RPMI7951 (cell line): Measurements from ENCODE around the gene AOC2.

DNA sequence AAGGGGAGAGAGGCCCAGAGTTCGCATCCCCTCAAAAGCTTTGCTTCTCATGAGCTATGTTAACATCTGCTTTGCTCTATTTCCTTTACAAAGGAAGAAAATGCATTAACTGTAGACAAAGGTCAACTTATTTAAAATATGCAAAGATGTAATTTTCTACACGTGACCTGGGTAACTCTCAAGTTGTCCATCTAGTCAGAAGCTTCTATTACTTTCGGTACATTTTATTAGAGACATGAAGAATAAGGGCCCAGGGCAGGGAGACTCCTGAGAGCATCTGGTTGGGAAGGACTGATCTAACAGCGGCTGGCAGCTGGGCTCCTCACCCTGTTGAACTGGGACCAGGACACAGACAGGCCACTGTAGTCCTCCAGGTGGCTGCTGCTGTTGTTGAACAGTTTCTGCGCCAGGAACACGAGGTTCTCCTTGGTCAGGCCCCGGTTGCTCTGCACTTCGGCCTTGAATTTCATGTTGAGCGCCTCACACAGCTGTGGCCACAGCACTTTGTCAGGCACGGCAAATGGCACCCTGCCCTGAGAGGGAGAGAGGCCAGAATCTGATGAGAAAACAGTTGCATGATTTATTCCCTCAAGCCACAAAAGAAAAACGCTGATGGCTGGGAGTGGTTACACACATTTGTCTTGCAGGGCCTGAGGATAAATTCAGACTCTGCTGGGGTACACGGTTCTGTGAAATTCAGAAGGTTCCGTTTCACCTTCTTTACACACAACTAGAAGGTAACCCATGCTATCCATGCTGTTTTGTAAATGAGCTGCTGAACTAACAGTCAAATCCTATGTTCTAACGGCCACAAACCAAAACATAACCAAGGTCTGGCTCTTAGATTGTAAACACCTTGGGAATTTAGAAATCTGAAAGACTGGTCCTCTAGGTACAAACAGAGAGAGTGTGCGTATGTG, 17.6 kb upstream of the GHDC start:
- RAMPAGE, long total RNA = no peak

DNA sequence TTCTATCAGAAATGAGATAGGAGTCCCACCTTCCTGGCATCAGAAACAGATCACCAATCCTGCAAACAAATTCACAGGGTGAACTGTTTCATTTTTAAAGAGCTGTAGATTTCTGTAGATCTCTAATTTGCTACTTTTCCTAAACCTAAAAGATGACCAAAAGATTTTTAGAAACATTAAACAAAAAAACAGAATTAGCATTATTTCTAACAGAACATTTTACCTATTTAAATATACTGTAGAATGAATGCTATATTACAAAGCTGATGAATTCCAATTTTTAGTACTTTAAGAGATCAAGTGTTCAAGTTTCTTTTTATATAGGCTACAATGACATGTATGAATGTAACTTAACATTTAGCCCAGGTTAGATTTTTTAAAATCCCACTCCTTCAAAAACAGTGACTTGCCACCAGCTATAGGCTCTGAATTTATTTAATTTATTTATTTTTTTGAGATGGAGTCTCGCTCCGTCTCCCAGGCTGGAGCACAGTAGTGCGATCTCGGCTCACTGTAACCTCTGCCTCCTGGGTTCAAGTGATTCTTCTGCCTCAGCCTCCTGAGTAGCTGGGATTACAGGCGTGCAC, 7.5 kb downstream of the STAT5B start:
- RAMPAGE, long total RNA = no peak

GRCh38 chr17:42270463-42271476, 5.4 kb downstream of the STAT5B start:
- RAMPAGE, long total RNA = no peak

GRCh38 chr17:42274356-42275204, 1.6 kb downstream of the STAT5B start:
- RAMPAGE, long total RNA = no peak

- RAMPAGE, long total RNA = no peak
Observed at GRCh38 chr17:42275311-42276218, 626 bp downstream of the STAT5B start.

DNA sequence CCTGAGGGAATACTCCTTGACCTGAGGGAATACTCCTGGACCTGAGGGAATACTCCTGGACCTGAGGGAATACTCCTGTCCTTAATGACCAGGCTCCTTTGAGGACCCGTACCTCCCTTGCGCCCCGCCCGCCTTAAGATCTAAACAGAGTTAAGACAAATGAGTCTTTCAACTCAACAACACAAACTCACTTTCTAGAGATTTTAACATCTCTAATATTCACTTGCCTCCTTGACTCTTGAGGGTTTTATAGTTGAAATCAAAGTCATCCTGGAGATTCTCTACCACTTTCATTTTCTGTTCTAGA, 49.8 kb downstream of the STAT3 start:
- RAMPAGE, long total RNA = no peak

- RAMPAGE, long total RNA = no peak
Observed at GRCh38 chr17:42490316-42490741, 31.7 kb downstream of the ATP6V0A1 start.

DNA sequence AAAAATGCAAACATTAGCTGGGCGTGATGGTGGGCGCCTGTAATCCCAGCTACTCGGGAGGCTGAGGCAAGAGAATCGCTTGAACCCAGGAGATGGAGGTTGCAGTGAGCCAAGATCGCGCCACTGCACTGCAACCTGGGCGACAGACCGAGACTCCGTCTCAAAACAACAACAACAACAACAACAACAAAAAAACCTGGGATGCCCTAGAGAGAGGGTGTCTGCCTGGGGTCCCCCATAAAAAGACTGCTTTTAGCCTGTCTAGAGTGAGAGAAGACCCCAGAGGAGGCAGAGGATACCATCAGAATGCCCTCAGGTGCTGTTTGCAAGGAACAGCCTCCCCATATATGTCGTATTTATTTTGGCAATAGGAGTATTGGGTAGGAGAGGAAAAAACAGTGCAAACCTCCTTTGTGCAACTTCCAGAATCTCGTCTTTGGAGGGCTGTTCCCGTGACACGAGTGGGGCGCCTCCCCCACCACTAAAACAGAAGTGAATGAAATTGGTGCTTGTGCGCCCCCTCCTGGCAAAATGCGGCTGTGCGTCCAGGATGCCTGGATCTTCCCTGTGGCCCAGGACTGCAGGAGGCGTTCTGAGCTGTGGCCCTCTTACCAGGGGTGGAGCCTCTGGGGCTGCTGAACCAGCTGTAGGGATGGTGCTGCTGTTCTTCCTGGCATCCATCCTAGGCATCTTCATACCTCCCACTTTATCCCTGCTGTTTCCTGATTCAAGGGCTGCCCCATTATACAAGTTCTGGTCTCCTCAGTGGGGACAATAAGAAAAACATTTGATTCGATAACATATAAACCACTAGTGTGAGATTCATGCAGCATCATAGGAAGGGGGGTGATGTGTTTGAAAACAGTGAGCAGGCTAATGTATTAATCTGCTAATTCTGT, 18.7 kb upstream of the NAGLU start:
- RAMPAGE, long total RNA = no peak

DNA sequence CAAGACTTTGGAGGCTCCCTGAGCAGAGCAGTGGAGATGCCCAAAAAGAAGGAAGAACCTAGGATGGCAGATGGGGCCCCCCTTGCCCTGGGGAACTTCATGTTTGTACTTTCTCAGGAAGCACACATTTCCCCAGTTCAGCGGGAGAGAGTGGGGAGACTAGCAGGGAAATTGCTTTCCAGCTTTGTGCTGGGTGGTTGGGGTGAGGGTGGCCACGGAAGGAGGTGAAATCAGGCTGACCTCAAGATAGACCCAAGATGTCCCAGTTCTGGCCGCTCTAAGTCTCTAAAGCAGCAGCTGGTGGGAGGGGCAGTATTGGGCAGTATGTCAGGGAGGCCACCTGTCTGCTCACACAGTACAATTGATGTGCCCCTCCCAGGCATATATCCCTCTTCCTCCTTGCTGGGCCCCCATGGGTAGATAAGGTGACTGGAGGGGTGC, 17.2 kb upstream of the NAGLU start:
- RAMPAGE, long total RNA = no peak

DNA sequence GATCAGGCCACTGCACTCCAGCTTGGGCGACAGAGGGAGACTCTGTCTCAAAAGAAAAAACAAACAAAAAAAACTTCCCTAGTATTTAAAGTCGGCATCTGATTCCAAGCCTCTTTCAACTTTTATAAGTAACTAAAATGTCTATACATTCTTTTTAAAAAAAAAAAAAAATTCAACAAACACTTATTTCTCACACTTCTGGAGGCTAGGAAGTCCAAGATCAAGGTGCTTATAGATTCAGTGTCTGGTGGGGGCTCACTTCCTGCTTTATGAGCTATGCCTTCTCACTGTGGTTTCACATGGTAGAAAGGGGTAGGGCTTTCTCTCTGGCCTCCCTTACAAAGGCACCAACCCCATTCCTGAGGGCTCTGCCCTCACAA, 5.9 kb upstream of the NAGLU start:
- RAMPAGE, long total RNA = no peak

DNA sequence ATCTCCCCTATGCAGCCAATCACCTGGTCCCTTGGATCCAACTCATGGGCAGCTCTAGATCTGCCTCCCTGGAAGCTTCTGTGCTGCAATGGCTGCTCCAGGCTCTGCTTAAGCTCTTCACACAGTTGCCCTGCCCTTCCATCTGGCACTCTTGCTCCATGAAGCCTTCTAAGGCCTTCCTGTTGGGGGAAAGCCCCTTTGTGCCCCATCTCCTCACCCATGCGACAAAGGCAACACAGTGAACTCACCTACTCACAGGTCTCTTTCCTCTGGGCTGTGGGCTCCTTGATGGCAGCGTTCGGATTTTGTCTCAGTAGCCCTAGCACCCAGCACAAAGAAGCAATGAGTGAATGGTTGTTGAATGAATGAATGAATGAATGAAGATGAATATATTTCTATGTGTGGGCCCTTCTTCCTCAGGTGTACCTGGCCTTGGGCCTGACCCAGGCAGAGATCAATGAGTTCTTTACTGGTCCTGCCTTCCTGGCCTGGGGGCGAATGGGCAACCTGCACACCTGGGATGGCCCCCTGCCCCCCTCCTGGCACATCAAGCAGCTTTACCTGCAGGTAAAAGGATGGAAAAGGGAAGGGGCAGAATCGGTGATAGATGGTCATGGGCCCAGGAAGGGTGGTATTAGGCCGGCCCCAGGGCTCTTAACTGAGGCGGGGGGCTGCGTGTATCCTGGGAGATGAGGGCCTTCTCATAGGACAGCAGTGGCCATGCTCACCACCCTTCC, 2.0 kb downstream of the NAGLU start:
- RAMPAGE, long total RNA = no peak

DNA sequence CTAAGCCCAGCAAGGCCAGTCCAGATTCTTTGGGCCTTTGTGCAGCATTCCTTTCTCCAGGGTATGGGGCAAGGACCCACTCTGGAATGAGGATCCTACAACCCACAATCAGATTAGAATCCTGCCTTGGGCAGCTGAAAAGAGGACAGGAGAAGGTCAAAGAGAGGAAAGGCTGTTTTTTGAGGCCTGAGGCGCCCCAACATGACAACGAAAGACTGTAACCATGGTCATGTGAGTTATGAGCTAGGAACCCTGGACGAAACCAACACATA, 6.7 kb upstream of the HSD17B1 start:
- RAMPAGE, long total RNA = no peak

DNA sequence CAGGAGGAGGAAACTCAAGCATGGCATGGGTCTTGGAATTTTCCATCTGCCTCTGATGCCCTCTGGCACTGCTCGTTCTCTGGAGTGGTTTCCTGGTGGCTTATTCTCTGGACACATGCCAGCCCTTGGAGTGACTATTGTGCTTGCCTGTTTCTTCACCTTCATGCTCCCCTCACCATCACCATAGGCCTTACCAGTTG, 1.6 kb downstream of the COASY start:
- RAMPAGE, long total RNA = no peak

GRCh38 chr17:42754806-42755280, 6.2 kb upstream of the RAMP2 start:
- RAMPAGE, long total RNA = no peak

GRCh38 chr17:42762747-42763717, 2.0 kb downstream of the RAMP2 start:
- RAMPAGE, long total RNA = no peak

DNA sequence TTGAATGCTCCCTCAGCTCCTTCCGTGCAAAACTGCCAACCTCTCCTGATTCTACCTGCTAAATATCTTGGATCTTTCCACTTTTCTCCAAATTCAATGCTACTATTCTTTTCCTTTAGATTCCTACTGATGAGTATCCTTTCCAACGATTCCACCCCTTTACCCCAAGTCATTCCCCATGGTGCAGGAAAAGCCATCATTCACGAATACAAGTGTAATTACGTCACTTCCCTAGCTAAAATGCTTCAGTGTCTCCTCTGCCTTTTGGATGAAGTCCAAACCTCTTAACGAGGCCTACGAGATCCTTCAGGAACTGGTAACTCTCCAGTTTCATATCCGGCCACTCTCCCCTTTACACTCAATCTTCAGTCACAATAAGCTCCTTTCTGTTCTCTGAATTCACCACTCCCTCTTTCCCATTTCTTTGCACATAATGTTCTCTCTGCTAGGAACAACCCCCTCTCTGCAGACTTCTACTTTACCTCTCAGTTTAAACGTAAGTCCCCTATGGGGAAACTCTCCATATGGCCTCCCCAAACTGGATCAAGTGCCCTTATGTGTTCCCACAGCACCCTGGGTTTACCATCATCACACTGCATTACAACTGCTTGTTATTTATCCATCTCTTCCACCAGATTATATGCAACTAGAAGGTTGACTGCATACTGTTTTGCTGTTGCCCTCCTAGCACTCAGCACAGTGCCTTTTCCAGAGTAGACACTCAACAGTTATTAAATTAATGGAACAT, 9.0 kb downstream of the BECN1 start:
- RAMPAGE, long total RNA = no peak

- RAMPAGE, long total RNA = no peak
Observed at GRCh38 chr17:42844363-42844897, at the start of gene AOC2. Gene AOC2, plus strand, starts transcription at chr17:42844580.

DNA sequence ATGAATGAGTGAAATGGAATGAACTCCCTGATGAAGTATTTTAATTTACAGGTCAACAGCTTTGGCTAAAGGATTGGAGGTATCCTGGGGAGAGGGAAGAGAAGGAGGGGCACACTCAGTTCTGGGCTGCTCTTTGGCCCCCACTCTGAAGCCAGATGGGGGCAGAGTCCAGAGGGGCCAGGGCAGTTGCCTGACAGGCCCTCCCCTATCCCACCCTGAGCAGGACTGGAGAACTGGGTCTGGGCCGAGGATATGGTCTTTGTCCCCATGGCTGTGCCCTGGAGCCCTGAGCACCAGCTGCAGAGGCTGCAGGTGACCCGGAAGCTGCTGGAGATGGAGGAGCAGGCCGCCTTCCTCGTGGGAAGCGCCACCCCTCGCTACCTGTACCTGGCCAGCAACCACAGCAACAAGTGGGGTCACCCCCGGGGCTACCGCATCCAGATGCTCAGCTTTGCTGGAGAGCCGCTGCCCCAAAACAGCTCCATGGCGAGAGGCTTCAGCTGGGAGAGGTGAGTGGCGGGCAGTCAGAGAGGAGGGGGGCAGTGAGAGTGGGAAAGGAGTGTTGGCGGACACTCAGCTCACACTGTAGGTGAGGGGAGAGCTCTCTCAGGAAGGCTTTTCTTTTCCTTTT, 3.3 kb downstream of the AOC3 start:
- RAMPAGE, long total RNA = no peak

DNA sequence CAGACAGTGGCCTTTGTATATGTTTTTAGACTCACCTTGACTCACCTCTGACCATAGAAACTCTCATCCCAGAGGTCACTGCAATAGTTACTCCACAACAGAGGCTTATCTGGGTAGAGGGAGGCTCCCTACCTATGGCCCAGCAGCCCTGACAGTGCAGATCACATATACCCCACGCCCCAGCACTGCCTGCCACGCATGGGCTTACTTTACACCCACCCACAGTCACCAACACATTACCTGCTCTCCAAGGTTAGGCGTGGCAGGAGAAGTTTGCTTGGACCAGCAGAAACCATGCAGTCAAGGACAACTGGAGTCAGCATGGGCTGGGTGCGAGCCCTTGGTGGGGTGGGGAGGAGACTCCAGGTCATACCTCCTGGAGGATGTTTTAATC, 2.2 kb upstream of the G6PC1 start:
- RAMPAGE, long total RNA = no peak

DNA sequence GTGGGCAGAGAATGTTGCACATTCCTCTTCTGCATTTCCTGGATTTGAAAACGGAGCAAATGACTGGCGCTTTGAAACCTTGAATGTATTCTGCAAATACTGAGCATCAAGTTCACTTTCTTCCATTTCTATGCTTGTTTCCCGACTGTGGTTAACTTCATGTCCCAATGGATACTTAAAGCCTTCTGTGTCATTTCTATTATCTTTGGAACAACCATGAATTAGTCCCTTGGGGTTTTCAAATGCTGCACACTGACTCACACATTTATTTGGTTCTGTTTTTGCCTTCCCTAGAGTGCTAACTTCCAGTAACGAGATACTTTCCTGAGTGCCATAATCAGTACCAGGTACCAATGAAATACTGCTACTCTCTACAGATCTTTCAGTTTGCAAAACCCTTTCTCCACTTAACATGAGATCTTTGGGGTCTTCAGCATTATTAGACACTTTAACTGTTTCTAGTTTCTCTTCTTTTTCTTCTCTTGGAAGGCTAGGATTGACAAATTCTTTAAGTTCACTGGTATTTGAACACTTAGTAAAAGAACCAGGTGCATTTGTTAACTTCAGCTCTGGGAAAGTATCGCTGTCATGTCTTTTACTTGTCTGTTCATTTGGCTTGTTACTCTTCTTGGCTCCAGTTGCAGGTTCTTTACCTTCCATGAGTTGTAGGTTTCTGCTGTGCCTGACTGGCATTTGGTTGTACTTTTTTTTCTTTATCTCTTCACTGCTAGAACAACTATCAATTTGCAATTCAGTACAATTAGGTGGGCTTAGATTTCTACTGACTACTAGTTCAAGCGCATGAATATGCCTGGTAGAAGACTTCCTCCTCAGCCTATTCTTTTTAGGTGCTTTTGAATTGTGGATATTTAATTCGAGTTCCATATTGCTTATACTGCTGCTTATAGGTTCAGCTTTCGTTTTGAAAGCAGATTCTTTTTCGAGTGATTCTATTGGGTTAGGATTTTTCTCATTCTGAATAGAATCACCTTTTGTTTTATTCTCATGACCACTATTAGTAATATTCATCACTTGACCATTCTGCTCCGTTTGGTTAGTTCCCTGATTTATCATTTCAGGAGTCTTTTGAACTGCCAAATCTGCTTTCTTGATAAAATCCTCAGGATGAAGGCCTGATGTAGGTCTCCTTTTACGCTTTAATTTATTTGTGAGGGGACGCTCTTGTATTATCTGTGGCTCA, 31.9 kb downstream of the BRCA1 start:
- RAMPAGE, long total RNA = no peak